Placental pericyte (primary cell): Measurements from ENCODE around the gene BTG3.

GRCh38 chr21:16084790-16085440 is 355.1 kb downstream of the USP25 start:
- CAGE, long polyA plus RNA, result no peak

GRCh38 chr21:16183661-16184074 is 453.9 kb downstream of the USP25 start:
- CAGE, long polyA plus RNA, result no peak

DNA sequence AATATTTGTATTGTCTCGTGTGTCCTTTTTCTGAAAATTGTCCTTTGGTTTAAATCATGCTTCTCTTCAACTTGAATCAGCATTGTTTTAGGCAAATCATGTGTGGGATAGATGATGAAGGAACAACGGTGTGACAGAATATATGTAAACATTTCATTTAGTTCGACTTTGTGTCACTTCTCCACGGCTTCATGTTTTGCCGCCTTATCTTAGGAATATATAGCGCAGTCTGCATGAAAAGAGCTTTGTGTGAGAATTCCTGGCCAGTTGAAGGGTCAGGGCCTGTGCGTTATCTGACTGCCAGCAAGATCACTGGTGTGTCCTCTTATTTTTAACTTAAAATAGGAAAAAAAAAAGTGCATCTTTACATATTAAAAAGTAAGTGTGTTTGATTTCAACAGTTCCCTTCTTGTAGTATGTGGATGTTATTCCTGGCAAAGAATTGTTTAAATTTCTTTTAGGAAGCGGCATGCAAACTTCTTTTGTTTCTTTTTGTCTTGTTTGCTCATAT is 465.1 kb downstream of the USP25 start:
- CAGE, long polyA plus RNA, result no peak

DNA sequence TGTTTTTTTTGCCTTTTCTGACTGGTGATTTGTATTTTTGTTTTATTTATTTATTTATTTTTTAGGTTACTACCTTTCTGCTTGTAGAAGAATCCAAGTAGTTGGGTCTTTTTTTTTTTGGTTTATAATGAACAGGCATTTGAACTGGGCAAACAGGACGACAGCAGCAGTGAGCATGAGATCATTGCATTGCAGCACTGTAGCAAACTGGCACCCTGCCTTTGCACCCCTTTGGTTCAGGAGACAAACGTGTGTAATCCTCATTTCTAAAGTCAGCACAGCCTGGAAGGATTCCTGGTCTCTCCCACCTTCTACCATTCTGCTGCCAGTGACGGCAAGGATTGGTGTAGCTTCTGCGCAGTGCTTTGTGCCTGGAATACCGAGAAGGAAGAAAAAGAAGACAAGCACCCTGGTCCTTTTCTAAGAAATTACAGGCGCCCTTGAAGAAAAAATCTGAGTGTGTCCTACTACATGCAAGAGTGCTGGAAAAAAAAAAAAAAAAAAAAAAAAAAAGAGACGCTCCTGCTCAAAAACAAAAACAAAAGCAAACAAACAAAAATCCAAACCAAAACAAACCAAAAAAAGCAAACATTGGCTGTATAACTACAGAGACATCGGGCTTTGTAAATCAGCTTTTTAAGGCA is 805.3 kb downstream of the USP25 start:
- CAGE, long polyA plus RNA, result no peak

DNA sequence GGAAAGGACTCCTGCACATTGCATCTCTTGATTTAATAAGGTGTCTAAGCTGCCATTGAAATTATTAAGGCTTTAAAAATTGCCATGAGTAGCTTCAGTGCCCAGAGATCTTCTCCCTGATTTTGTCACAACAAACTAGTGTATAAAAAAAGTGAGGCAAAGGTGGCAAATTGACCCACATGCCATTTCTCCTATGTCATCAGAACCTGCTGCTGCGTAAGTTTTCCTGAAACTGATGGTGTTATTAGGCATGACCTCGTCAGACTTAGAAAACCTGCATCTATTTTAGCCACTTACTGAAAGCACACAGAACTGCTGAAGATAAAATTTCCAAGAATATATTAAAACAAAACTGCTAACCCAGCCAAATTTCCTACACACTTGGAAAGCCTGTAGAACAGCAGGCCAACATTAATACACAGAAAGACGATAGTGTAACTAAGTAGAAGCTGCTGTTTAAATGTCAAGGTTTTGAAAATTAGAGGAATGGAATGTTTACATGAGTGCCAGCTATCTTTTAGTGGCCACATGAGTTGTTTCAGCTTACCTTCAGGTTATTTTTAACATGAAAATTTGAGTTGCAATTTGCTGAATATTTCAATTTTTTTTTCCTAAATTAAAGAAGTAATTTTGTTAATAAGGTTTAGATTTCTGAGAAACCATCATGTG is 674.5 kb upstream of the CXADR start:
- CAGE, long polyA plus RNA, result no peak

DNA sequence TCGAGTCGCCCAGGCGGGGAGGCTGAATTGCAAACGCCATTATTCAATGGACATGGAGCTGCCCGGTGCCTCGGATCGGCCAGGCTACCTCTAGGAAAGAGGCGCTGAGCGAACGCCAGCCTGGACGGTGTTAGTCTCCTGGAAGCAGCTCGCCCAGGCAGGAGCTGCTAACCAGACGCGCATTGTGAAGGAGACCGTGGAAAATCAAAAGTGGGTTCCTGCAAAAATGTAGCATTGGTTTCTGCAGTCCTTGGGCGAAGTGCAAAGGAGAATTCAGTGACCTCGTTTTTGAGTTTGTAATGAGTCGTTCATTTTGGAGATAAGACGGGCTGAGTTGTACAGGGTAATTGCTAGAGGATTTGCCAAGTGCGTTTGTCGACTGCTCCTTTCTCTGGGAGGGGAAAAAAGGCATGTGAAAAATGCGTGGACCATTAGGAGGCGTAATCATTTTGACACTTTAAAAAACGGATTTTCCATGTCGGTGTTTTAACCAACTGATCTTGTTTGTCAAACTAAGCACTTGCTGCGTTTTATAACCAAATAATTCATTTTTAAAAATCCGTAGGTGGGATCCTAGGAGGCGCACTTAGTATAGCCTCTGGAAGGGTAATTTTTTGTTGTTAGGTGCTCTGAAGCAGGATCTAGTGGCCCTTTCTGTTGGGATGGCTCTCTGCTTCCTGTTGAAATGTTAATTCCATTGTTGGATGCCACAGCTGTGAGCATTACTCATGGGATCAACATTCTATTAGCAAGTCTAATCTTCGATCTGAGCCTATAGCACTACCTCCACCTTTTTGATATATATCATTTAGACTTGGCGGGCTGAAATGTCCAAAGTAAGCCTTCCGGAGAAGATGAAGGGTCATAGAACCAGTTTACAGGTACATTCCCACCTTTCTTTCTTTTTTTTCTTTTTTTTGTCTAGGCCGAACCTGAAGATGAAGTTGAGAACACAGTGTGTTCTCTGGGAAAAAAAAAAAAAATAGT is 1.0 kb downstream of the CXADR start:
- CAGE, long polyA plus RNA, result no peak

DNA sequence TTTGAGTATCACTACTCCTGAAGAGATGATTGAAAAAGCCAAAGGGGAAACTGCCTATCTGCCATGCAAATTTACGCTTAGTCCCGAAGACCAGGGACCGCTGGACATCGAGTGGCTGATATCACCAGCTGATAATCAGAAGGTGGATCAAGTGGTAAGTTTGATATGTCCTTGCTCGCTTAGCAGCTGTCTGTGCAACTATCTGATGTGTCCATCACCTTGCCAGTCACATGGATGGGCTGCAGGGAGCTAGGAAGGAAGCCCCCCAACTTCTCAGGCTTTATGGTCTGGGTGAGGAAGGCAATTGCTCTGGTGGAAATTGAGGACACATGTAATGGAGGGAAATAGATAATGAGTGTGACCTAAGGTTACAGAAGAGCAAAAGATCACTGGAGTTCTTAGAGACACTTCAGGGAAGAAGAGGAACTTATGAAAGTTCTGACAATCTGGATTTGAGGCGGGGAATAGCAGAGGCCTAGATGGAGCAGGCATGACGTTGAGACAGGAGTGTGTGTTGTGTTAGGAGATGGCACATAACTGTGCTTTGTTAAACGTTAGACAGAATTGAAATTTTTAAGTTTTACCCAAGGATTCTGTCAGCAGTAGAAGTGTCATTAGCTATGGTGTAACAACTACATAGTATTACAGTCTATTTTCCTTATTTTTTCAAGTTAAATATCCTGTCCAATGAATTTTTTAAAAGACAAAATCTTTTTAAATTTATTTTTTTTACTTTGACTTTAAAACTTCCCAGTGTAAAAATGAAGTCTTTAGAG is 34.4 kb downstream of the CXADR start:
- CAGE, long polyA plus RNA, result no peak

DNA sequence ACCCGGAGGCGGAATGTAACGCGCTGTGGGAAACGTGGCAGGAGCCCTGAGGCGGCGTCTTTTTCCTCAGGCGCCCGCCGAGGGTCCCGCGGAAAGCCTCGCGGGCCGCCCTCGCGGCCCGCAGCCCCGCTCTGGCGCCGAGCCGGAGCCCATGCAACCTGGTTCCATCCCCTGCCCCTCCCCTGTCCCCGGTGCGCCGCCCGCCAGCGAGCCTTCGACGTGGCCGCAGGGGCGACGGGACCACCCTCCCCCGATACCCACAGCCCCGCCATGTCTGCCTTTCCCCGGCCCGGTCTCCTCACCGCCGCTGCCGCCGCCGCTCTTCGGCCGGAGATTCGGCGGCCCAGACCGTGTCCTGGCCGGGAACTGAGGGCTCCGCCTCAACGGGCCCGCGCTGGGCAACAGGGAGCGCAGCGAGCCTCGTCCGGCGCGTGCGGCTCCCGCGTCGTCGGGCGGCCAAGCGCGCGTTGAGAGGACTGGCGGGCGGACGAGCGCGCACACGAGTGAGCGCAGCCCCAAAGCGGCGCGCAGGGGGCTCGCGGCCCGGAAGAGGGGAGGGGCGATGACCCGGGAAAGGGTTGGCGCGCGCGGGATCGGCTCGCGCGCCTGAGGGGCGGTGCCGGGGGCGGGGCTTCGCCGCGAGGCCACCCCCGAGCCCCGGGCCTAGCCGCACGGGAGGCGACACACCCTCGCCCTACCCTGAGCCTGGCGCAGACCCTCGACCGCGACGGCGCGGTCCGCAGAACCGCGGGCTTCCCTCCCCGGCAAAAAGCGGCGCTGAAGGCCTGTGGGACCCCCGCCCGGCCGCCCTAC is at the start of gene BTG3:
Gene BTG3 (minus strand): TSS at position 505 of the 813 bp plus-strand sequence.
- CAGE, long polyA plus RNA, result no peak

GRCh38 chr21:22421312-22421899 is 1423.2 kb downstream of the NCAM2 start:
- CAGE, long polyA plus RNA, result no peak

GRCh38 chr21:23886835-23887269 is 1720.4 kb downstream of the MRPL39 start:
- CAGE, long polyA plus RNA, result no peak

DNA sequence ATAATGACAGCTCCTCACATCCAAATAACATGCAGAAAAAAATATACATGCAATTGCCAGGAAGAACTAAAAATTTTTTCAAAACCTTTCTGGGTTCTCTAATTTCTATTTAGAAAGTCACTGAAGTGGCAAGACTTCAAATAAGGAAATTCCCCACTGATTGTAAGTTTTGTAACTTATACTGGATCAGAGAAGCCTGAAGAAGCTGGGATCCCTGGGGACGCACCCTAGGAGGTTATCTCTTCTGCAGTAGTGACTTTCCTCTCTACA is 182.7 kb downstream of the MRPL39 start:
- CAGE, long polyA plus RNA, result no peak

GRCh38 chr21:26021687-26022132 is 148.9 kb downstream of the APP start:
- CAGE, long polyA plus RNA, result no peak

DNA sequence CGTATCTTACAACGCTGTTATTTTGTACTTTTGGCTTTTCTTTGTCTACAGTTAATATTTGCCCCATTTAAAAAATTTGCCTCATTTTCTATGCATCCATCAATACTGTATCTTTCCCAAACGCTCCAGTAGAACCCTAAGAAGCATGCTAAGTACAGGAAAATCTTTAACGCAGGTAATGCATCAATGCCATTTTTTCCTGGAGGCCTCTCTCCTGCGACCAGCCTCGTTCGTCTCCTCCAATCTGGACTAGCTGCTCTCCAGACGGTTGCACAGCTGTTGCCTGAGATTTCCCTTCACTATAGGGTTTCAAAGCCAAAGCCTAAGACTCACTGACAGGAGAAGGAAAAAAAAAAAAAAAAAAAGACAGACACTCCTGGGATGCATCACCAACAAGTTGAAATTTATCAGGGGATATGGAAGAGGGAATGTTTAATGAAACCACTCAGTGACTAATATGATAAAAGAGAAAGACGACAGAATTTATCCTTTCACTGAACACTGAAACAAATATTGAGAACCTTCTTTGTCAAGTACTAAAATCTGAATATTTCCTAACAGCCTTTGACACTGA is 93.1 kb downstream of the APP start:
- CAGE, long polyA plus RNA, result no peak

DNA sequence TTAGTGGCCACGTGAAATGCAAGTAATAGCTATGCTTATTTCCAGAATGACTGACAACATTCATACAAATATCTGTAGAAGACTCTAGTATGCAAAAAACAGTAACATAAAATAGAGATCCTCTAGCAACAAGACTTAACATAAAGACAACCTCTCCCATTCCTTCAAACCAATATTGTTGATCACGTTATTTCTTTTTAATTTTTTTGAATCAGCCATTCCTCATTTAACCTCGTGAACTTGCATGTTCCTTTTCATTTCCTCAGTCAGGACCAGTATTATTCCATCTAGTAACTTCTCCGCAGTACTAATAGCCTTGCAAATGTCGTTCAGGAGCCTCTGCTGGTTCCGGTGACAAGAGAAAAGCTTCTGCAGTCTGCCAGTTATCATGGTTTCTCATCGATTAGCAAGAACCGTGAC is 3.1 kb downstream of the APP start:
- CAGE, long polyA plus RNA, result no peak

DNA sequence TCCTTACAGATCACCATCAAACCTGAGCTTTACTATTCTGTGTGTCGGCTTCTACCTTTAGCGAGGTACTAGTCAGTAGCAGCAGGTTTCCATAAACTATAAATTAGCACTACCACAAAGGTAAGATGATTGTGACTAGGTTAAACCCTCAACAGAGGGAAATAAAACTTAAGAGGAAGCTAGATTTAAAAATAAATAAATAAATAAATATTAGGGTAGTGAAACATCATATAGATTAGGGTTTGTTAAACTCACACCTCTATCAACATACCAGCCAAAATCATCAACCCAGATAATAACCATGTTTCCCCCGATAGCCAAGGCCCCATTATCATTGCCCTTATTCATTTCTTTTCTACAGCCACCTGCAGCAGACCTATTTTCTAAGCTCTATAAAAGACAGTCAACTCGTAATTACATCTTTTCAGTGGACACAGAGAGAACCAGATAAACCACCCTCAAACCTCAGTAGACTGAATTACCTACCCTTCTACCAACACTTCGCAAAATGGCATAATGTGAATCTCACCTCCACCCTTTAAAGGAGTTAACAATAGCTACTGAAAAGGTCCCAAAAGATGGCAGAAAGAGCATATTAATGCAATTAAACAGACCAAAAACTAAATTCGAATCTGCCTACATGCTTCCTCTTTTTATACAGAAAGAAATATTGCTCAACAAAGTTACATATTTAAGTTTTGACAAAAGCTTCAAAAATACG is 2.5 kb downstream of the APP start:
- CAGE, long polyA plus RNA, result no peak

DNA sequence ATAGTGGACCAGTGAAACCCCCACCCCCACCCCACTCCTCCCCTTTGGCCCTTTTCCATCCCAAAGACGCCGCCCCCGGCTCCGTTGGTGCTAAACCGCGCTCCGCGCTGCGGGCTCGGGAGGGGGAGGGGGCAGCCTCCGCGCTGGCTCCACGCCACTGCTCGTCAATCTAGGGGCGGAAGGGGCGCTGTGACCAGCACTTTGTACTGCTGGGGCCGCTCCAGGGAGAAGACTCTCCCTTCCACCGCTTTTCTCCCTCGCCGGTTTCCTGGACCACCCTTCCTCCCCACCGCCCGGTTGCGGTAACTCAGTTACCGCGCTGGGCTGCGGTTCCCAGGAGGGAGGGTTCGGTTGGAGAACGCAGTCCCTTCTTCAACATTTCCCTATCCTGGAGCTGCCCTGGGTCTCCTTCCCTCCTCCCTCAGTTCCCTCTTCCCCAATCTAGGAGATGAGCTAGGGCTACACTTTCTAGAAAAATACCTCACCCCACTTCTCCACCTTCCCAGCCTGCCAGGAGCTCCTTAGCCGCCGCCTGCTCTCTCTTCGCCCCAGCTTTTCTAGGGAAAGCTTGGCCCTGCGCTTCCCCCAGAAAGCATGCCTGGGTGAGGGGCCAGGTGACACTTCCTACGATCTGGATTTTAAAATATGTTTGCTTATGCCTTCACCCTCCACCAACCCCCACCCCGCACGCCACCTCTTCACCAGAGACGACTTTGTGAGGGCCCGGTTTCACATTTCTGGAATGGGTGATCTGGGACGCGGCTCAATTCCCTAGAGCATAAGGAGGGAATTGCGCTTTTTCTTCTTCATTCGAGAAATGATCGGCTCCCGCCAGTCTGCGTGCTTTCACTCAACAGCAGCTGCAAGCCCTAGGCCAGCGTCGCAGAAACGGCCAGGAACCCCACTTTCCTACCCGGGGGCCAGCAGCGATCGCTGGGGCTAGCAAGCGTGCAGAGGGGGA is 509 bp upstream of the ADAMTS1 start:
- CAGE, long polyA plus RNA, result no peak

- CAGE, long polyA plus RNA, result no peak
Measured at GRCh38 chr21:27104961-27105616, 138.2 kb upstream of the ADAMTS5 start.

- CAGE, long polyA plus RNA, result no peak
Measured at GRCh38 chr21:28731746-28732130, 153.4 kb downstream of the N6AMT1 start.

GRCh38 chr21:28865462-28865804 is 19.7 kb downstream of the N6AMT1 start:
- CAGE, long polyA plus RNA, result no peak

DNA sequence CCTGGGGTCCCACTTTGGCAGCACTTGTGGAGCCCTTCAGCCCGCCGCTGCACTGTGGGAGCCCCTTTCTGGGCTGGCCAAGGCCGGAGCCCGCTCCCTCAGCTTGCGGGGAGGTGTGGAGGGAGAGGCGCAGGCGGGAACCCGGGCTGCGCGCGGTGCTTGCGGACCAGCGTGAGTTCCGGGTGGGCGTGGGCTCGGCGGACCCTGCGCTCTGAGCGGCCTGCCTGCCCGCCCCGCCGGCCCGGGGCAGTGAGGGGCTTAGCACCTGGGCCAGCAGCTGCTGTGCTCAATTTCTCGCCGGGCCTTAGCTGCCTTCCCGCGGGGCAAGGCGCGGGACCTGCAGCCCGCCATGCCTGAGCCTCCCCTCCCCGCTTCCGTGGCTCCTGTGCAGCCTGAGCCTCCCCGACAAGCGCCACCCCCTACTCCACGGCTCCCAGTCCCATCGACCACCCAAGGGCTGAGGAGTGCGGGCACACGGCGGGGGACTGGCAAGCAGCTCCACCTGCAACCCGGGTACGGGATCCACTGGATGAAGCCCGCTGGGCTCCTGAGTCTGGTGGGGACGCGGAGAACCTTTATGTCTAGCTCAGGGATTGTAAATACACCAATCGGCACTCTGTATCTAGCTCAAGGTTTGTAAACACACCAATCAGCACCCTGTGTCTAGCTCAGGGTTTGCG is 7.5 kb upstream of the LTN1 start:
- CAGE, long polyA plus RNA, result no peak